ENCODE results near the genes PRR19 and LIPE.

DNA sequence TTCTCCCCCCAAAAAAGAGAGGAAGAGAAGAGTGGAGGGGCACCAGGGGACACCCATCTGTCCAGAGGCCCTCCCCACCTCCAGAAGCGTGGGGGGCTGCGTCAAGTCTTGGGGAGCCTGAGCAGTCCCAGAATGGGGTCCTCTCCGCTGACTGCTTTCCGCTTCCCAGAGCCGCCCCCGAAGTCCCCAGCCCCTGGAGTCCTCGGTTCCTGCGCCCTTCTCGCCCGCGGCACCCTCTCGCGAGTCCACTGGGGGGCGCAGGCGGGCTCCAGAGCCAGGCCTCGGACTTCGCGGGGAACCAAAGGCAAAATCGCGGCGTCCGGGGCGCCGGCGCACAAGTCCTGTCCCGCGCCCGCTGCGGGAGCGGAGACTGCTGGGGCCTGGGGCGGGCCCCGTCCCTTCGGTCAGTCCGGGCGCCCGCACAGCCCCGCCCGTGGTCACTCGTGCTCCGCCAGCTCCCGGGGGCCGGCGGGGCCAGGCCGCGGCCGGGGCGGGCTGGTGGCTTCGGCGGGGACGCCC is 4.5 kb upstream of the ATP1A3 start:
- PRO-cap, result no peak

GRCh38 chr19:42079485-42080274 is 3.7 kb downstream of the ZNF574 start:
- PRO-cap, result no peak

- PRO-cap, result no peak
Observed at GRCh38 chr19:42080369-42081331, 4.7 kb downstream of the ZNF574 start.

DNA sequence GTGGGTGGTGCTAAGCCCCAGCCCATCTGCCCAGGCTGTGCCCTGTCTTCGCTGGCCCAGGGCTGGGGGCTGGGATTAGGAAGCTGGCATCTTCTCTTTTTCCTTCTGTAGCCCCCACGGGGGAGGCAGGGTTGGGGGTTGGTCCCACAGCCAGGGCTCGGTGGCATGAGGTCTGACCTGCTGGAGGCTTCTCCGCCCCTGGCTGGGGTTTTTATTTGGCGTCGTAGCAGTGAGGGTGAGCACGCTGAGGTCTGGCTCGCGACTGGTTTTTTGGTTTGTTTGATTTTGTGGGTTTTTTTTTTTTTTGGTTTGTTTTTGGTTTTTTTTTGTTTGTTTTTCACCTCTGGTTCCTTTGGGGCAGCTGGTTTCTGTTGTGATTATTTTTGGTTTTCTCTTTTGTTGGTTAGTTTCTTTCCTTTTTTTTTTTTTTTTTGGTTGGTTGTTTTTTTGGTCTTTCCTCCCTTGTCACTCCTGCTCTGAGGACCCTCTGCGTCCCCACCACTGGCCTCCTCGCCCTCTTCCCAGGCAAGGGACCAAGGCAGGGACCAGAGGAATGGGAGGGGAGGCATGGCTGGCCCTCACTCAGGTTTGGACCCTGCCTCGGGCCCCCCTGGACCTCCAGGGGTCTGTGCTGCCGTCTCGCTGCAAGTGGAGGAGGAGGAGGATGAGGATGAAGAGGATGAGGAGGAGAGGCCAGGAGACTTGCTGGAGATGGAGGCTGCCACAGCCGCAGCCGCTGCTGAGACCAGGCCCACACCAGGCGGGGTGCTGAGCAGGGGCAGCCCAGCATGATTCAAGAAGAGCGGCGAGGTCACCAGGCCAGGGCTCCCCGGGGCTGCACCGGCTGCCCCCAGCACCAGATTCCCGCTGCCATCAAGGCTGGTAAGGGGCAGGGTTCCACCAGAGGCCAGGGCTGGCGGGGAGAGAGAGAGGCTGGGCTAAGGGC is 15.0 kb downstream of the ZNF574 start:
- PRO-cap, result no peak

- PRO-cap, result no peak
Observed at GRCh38 chr19:42206850-42207583, 10.5 kb downstream of the DEDD2 start.

GRCh38 chr19:42243405-42243993 is 1.1 kb upstream of the GSK3A start:
- PRO-cap, result no peak

DNA sequence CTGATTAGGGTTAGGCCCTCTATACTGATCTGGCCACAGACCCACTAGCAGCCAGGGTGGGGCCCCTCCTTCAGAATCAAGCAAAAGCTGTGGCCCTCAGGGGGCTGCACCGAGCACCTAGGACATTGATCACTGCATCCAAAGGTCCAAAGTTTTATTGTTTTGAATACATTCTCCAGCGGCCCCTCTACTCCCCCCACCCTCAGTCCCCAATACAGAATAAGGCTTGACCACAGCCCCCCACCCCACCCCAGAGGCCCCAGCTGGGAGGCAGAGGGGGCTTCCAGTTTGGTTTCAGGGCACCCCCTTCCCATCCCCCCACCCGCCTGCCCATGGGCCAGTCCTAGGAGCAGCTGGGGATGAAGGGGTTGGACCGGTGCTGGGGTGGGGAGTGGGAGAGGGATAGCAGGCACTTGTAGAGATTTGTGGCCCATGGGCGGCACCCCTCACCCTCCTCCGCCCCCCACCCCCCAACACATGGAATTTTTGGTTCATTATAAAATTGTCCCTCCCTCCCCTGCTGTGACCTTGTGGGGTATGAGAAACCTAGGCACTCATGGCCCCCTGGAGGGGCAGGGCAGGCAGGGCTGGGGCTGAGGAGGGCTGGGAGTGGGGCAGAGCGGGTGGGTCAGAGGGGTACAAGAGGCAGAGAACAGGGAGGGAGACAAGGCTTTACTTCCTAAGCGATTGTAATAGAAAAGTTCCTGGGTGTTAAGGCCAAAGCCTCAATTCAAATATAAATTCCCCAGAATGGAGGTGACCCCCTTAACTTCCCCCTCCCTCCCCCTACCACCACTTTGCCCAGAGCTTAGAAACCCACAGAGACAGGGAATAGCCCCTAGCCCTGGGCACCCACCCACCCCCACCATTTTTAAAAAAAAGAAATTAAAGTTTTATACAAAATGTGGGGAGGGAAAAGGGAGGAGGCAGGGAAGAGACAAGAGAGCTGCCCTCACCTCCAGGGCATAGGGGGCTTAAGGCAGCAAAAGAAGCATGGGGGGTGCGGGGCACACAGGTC is 5.3 kb upstream of the GSK3A start:
- PRO-cap, result no peak

DNA sequence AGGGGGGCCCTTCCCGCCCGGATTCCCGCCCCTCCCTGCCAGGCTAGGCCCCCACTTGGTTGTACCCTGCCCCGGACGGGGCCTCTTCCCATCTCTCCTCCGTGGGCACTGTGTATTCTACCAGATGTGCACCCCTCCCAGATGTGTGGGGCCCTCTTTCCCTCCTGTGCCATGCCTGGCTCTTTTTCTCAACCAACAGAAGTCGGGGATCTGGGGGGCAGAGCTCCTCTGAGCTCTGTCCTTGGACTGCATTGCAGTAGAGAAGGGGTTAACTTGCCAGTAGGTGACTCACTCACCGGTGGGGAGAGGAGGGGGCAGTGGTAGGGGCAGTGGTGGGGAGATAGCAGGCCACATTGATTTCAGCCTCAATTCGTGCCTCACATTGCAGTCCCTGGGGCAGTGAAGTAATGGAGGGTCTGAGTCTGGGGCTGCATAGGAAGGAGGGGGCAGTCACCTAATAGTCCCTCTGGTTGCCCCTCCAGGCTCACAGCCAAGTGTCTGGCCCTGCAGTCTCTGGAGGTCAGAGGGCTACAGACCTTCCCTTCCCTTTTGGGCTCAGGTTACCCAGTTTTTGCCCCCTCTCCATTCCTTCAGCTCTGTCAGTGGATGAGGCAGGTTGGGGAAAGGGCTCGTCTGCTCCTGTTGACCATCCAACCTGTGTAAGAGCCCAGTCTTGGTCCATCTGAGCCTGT is 12.8 kb downstream of the CIC start:
- PRO-cap, result no peak

GRCh38 chr19:42284140-42285124 is 15.4 kb downstream of the CIC start:
- PRO-cap, result bidirectional peak, plus-strand start at chr19:42284372, minus-strand start at chr19:42284251

GRCh38 chr19:42285437-42285828 is 16.4 kb downstream of the CIC start:
- PRO-cap, result no peak

DNA sequence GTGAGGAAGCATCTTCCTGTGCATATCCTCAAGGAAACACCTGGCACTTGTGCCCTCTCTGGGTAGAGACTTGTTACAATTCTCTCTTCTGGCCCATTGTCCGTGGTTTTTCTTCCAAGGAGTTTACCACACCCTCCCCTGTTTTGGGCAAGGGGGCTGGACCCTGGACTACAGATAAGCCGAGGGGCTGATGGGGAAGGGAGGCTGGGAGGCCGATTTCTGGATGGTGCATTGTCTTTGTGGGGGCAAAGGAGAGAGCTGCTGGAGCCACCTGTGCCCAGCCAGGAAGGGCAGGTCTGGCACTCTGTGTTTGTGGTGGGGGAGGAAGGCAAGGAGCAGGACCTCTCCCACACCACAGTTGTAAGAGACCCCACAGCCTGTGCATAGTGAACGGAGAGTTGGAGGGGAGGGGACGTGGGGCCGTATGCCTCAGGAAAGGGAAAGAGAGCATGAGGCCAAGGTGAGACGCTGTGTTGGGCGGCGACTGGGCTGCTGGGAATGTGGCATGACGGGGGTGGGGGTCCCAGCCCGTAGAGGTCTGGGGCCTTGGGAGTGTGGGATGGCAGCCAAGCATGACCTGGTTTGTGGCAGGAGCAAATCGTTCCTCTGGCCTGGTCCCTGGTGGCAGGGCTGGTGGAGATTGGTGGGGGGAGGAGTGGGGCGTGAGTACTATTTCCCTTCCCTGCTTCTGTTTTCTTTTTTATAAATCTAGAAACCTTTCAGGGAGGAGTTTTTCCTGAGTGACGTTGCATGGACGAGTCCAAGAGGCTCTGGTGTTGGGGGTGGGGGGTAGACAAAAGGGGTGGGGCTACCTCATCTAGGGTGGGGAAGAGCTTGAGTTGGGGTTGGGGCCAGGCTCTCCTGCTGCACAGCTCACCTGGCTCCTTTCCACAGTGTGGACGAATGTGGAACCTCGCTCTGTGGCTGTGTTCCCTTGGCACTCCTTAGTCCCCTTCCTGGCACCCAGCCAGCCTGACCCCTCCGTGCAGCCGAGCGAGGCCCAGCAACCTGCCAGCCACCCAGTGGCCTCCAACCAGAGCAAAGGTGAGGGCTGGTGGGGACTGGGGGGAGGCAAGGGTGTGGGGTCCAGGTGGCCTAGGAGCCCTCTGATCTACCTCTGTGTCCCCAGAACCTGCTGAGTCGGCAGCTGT is 15.7 kb upstream of the PRR19 start:
- PRO-cap, result no peak

- PRO-cap, result no peak
Observed at GRCh38 chr19:42294148-42295070, 7.5 kb upstream of the PRR19 start.

GRCh38 chr19:42301732-42302234 is at the start of gene PRR19:
PRR19 (plus strand) TSS chr19:42302132.
- PRO-cap, result no peak

DNA sequence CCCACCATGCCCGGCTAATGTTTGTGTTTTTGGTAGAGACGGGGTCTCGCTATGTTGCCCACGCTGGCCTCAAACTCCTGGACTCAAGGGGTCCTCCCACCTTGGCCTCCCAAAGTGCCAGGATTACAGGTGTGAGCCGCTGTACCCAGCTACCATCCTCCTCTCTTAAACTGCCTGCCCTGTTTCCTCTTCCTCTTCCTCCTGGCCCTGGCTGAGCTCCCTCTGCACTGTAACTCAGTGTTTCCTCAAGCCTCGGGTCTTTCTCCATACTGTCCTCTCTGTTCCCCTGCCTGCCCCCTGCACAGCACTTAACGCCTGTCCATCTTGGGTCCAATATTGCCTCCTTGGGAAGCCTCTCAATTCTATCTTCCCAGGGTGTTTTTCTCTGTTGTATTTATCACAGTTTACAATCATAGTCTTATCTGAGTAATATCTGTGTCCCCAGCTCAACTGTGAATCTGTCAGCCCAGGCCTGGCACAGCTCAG is 6.1 kb downstream of the LIPE start:
- PRO-cap, result no peak

GRCh38 chr19:42424814-42425151 is 2.4 kb downstream of the LIPE start:
- PRO-cap, result no peak

- PRO-cap, result no peak
Observed at GRCh38 chr19:42427104-42427516, at the start of gene LIPE. LIPE (minus strand) TSS chr19:42427388.

GRCh38 chr19:42468198-42468776 is 25.5 kb upstream of the CXCL17 start:
- PRO-cap, result no peak

DNA sequence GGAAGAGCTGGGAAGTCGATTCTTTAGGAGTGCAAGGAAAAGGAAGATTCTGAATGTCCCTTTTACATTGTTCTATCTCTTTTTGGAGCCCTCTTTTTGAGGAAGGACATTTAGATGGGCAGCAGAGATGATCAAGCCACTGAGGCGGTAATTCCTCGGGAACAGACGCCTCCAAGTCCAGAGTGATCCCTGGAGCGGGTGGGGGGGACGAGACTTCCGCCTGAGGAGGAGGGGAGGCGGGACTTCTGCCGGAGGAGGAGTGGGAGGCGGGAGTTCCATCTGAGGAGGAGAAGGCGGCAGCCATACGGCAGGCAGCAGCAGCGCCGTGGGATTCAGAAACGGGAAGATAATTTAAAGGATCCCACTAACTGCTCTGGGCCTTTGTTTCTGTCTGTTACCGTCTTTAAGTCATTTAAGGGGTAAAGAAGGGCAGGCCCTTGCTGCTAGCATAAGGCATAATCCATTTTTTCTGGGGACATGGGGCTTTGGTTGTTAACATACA is 37.6 kb upstream of the CD177 start:
- PRO-cap, result no peak

- PRO-cap, result no peak
Observed at GRCh38 chr19:43532292-43533029, 527 bp upstream of the ZNF575 start.

GRCh38 chr19:43552629-43553274 is 19.8 kb downstream of the ZNF575 start:
- PRO-cap, result no peak

Data from ascending aorta (tissue), 1 donor.